ENCODE data around the genes ENSG00000237378, ENSG00000285566 and PCDH9.

DNA sequence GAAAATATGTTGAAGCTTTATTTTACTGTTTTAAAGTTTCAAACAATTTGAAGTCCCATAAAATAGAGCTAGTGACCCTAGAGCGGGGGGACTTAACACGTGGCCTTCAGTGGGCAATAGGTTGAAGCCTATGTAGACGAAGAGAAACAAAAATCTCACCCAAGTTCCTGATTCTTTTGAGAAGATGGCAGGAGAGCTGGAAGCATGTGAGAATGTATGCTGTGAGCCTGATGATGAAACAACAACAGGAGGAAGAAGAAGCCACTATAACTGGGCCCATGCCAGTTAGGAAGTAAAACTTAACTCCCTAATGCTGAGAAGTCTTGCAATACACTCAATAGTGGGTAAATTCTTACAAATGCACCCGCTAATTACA, 9.0 kb downstream of the PCDH17 start:
- RRBS = no CpG with 5 or more reads among the region's 4 CpGs

GRCh38 chr13:60009543-60009841, 154.2 kb downstream of the DIAPH3 start:
- RRBS = no CpG with 5 or more reads among the region's 5 CpGs

DNA sequence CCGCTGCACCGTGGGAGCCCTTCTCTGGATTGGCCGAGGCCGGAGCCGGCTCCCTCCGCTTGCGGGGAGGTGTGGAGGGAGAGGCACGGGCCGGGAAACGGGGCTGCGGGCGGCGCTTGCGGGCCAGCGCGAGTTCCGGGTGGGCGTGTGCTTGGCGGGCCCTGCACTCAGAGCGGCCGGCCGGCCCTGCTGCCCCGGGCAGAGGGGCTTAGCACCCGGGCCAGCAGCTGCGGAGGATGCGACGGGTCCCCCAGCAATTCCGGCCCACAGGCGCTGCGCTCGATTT, 76.6 kb downstream of the PCDH20 start:
- RRBS = 54% methylated on average over 6 of the region's 31 CpGs

GRCh38 chr13:63746434-63746862, at the start of gene ENSG00000237378:
Gene ENSG00000237378 (plus strand): TSS chr13:63746741.
- RRBS = no CpG with 5 or more reads among the region's 3 CpGs

DNA sequence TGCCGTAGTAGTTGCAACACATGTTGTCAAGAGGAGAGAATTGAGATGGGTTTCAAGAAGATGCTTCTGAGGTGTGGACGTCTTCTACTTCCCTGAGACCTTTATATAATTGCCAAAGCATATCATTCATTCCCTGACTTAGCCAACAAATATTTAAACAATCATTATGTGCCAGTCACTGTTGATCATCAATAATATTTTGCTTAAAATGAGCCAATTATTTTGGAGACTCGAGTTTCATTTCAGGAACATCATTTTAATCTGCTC, at the start of gene ENSG00000285566:
TSS of gene ENSG00000285566 (minus strand) at position 82 of the 267 bp plus-strand sequence.
- RRBS = no CpG with 5 or more reads among the region's 3 CpGs

- RRBS = 88% methylated on average over 7 of the region's 41 CpGs
Measured at GRCh38 chr13:65149480-65150158, 1316.8 kb upstream of the ENSG00000285566 start.

GRCh38 chr13:67100644-67101199, 129.4 kb downstream of the PCDH9 start:
- RRBS = no CpG with 5 or more reads among the region's 4 CpGs

DNA sequence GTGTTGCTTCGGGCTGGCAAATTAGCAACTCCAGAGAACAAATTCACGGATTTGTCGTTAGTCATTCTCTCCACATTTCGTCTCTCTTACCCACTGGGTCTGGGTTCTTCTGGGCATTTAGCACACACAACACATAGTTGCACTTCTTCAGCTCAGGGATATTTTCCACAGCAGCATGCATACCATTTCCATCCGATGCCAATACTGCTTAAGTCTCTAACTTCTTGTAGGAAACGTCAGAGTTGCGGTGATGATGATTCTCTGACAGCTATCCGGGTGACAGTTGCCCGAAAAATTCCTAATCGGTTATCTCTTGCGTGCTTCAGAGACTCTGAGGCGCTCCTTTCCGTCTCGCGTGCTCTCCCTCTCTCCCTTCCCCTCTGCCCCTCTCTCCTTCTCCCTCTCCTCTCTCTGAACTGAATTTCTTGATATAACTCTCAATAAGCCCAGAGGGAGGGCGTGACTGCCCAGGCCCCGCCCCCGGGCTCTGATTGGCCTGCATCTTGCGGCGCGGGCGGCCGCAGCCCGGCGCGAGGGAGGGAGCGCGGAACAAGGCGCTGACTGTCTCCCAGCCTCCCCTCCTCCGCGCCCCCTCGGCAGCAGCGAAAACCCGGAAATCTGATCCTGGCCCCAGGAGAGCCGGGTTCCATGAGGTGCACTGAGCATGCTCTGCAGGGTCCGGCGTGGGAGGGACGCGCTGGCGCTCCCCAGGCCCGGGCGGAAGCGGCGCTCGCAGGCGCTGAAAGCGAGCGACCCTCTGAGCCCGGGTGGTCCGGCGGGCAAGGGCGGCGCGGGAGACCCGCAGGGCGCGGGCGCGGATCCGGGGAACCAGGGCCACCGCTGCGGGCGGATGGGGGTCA, at the start of gene PCDH9:
TSS of gene PCDH9 (minus strand) at position 418 of the 860 bp plus-strand sequence.
- RRBS = 3% methylated on average over 43 of the region's 63 CpGs

DNA sequence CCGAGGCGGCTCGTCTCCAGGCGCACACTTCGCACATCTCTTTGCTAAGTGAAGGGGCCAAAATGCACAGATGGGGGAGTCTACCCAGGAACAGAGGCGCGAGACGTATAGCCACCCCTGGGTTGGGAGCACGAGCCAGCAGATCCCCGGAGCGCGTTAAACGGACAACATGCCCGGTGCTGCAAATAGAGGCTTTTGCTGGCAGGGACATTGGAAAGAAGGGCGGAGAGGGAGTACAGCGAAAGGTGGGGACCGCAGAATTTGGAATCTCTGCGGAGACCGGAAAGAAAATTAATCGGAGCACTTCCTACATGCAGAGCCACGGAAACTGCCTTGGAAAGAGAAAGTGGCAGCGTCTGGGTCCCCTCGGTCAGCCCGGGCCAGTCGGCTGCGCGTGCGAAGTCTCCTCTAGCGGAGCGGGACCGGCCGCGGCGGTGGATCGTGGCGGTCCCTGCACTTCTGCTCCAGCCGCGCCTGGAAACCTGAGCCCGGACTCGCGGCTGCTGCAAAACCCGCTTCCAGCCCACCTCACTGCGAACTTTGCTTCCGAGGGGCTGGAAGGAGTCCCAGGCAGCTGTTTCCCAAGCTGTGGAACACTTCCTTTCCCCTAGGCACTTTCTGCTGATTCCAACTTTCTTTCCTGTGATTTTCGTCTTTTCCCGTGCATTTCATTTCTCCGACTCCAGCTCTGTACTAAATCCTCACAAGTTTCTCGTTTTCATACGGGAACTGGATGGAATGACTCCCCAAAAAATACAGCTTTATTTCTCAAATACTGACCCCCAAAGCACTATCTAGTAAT, 844 bp upstream of the PCDH9 start:
- RRBS = 2% methylated on average over 23 of the region's 49 CpGs

GRCh38 chr13:68261179-68261739, 1031.1 kb upstream of the PCDH9 start:
- RRBS = no CpG with 5 or more reads among the region's 9 CpGs

- RRBS = no CpG with 5 or more reads among the region's 3 CpGs
Measured at GRCh38 chr13:71625061-71625619, 241.9 kb downstream of the DACH1 start.

DNA sequence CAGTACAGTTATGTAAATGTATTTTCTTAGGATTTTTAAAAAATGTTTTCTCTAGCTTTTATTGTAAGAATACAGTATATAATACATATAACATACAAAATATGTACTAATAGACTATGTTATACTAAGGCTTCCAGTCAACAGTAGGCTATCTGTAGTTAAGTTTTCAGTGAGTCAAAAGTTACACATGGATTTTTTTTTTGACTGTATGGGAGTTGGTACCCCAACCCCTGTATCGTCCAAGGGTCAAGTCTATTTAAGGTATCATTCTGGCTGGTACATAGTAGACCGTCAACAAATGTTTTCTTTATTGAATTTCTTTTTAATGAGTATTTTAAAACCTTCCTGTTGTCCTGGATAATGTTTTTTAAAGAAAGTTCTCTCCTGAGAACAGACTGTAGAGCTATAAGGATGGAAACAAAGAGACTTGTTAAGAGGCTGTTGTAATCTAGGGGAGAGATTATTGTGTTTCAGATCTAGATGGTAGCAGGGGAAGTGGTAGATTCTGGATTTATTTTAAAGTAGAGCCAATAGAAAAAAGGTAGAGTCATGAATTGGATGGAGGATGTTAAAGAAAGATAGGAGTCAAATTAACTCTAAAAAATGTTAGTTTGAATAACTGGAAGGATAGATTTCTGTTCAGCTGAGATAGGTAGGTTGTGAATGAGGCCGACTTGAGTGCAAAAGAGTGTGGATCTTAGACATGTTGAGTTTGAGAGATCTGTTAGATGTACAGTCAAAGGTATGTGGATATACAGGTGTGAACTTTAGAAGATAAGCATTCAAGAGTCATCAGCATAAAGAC, 20.2 kb downstream of the PIBF1 start:
- RRBS = no CpG with 5 or more reads among the region's 3 CpGs

- RRBS = no CpG with 5 or more reads among the region's 2 CpGs
Measured at GRCh38 chr13:72911476-72912007, 129.6 kb downstream of the PIBF1 start.

DNA sequence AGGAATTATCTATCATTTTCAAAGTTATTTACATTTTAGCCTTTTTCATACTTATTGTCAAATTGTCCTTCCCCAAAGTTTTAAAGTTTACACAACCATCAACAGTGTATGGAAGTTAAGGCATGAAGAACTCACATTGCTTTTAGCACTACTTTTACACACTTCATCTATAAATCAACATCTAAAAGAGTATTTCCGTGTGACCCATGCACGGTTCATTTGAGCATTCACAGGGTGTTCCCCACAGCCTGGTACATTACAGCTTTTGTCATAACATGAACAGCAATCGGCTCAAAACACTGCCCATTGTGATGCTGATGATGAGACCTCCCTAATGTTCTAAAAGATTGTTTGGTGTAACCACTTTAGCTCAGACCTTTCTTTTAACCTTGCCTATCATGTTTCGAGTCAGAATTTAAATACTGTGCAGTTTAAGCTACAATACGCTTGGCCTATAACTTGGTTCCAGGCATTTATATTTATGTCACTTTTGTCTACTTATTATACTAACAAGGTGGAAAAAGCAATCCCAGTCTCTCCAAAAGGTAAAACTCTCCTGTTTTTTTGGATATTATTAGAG, 4.1 kb upstream of the KLF5 start:
- RRBS = no CpG with 5 or more reads among the region's 5 CpGs

DNA sequence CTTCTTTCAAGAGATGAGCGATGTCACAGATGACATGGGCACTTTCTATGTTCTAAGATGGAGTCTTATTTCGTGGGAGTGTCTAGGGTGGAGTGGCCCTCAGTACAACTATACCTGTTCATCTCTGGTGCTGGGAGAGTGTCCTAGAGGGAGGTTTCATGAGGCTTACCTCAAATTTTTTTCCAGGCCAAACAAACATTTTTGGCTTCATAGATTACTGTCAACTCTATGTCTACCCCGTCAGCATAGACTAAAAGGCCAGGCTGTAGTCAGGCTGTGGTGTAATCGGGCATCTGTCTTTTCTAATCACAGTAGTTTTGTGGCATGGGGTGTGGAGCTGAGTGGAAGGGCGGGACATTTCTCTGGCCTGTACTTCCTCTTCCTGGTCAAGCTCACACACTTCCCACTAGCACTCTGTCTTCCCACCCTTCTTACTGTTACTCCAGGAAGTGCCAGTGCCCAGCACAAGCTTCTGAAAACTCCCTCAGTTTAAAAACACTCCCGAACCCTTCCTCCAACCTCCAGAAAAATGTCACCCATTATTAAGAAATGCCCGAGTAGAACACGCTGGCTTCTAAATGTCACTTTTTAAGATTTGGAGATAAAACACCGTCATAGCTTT, 229.7 kb downstream of the KLF5 start:
- RRBS = no CpG with 5 or more reads among the region's 9 CpGs

GRCh38 chr13:73294165-73294515, 235.3 kb downstream of the KLF5 start:
- RRBS = no CpG with 5 or more reads among the region's 1 CpG

GRCh38 chr13:73536981-73537334, 478.2 kb downstream of the KLF5 start:
- RRBS = no CpG with 5 or more reads among the region's 5 CpGs

DNA sequence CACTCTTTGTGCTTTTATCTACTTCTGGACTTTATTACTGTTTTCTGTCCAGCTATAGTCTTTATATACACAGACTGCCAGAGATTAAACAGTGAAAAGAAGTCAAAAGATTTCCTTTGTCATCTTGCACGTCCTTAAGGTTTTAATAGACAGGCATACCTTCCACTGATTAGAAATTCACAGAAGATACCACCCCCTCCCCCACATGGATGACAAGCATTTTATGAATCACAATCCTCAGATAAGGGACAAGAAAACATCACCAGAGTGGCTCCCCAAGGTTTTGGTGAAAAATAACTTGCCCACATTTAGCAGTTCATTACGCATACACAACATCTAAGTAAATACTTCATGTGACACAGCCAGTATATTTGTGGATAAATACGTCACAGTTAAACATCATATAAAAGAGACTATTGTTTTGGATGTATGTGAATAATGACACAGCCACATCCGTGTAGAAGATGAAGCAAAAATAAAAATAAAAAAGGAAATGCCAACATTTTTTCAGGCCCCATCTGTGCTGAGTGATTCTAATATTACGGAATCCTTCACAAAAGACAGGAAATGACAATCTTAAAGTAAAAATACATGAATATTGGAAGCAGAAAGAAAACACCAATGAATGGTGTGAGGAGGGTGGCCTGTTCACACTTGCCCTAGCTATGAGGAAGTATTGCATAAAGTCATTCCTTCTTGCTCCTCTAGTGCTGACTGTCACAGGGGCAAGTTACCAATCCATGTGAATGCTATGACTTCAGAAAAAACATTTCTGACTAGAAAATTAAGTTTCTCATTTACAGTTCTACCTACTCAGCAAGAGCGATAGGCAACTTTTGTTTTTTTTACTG, 618.3 kb downstream of the KLF5 start:
- RRBS = no CpG with 5 or more reads among the region's 6 CpGs

- RRBS = no CpG with 5 or more reads among the region's 9 CpGs
Measured at GRCh38 chr13:74233122-74233558, 1174.3 kb downstream of the KLF5 start.

Data from epidermal melanocyte (primary cell).